Temporal lobe (tissue), 2 donors: ENCODE measurements around a stretch of chr17.

- RAMPAGE, long total RNA = no peak
Measured at GRCh38 chr17:77391610-77392311, 110.5 kb downstream of the SEPTIN9 start.

DNA sequence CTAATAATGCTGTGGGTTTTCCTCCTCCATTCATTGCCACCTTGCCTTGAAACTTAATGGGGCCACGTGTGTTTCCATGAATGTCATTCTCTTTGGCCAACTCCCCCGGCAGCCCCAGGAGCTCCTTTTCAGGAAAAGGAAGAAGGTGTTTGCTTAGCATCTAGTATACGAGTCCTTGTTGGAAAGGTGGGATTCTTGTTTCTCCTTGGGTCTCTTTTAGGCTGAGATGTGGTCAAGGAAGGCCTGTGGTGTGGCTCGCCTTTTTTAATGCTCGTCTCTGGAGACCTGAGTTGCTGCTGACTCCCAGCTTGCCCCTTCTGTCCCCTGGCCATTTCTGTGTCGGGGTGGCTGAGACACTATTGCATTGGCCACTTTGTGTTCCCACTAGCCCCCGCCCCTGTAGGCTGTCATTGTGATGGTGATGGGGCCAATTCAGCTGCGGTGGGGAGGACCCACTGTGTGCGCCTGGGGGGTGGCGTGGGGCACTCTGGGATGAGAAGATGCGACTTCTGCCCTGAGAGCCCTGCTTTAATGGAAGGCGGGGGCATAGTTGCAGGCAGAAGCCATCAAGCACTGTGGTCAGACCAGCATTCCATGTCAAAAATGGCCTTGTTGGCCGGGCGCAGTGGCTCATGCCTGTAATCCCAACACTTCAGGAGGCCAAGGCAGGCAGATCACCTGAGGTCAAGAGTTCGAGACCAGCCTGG lies 171.6 kb downstream of the SEPTIN9 start:
- RAMPAGE, long total RNA = no peak

DNA sequence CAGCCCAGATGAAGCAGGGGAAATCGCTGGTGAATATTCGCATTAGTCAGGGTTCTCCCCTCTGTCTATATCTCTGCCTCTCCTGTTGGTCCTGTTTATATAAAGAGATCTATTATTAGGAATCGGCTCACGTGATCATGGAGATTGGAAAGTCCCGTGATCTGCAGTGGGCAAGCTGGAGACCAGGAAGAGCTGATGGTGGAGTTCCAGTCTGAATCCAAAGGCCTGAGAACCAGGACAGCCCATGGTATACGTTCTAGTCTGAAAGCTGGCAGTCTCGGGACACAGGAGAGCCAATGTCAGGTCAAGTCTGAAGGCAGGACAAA lies 242.3 kb downstream of the SEPTIN9 start:
- RAMPAGE, long total RNA = no peak

GRCh38 chr17:77571162-77572013 lies 290.1 kb downstream of the SEPTIN9 start:
- RAMPAGE, long total RNA = no peak

DNA sequence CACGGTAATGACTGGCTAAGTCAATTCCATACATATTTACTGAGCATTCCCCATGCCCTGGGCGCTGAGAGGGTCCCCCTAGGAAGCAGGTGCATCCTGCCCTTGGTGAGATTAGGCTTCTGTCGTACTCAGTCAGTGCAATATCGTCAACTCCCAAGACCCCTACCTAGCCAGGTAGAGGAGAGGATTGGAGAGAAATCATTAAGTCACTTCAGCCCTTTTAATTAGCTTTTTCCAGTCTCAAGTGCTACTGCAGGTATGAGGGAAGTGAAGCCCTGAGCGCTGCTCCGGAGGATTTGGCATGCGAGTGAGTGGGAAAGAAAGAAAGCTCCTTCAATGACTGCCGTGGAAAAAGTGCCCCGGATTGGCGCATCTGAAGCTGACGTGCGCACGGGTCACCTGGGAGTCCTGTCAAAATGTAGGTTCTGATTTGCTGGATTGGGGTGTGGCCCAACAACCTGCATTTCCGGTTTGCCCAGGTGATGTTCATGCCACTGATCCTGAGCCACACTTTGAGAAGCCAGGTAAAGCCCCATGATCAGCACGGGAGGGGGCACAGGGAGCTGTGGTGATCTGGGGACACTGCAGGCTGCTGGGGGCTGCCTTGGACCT lies 309.9 kb downstream of the SEPTIN9 start:
- RAMPAGE, long total RNA = no peak

GRCh38 chr17:77657087-77657609 lies 301.4 kb upstream of the TNRC6C start:
- RAMPAGE, long total RNA = no peak

DNA sequence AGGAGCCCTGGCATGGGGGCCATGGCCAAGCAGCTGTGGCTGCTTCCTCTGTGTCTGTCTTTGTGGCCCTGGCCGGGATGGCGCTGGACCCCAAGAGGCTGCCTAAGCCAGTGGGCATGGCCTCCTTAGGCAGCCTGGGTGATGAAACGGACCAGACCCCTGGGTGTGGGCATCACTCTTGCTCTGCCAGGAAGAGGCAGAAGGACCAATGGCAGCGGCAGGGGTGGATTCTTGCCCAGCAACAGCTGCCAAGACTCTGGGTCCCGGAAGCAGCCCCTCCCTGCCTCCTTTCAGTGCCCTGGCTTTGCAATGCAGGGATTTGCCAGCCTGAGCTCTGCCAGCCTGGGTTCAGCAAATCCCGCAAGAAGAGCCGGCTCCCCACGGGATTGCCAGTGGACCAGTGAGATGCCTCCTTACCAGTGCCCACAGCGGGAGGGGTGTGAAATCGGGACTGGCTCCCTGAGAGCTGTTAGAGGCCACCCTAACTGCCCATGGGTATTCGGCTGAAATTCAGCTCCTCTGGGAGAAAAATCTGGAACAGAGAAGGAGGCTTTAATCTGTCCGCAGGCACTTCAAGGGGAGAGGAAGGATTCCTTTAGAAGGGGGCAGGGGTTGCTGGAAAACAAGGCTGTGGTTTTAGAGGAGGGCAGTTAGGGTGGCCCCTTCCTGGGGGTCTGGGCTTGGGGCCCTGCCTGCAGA lies 179.4 kb upstream of the TNRC6C start:
- RAMPAGE, long total RNA = no peak

- RAMPAGE, long total RNA = no peak
Measured at GRCh38 chr17:77958352-77958548, 253 bp upstream of the TNRC6C start.

- RAMPAGE, long total RNA = no peak
Measured at GRCh38 chr17:78018257-78018643, 59.7 kb downstream of the TNRC6C start.

- RAMPAGE, long total RNA = no peak
Measured at GRCh38 chr17:78110762-78112040, 17.4 kb downstream of the TMC6 start.

- RAMPAGE, long total RNA = no peak
Measured at GRCh38 chr17:78202737-78203028, 11.4 kb upstream of the BIRC5 start.

- RAMPAGE, long total RNA = no peak
Measured at GRCh38 chr17:78226874-78227355, 4.5 kb upstream of the TMEM235 start.

DNA sequence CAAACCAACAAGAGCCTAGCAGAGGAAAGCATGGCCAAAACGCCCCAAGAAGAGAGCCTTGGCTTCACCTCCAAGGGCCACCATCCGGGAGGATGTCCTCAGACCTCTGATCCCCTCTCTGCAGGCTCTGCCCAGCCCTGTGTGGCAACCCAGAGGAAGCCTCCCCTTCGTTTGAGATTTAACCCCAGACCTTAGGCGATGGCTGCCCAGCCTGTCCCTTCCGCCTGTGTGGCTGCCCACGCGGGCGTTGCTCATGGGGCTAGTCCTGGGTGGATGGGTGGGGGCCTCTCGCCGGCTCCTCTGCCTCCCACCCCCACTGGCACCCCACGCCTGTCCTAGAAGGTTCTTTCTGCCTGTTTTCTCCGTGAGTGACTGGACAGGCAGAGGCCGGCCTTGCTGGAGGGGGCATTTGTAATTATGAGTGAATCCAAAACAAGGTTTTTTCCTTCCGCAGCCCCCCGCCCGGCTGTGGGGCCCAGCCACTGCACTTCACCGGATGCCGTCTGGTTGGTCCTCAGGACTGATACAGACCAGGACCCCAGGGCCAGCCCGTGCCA lies 375 bp upstream of the TMEM235 start:
- RAMPAGE, long total RNA = no peak

GRCh38 chr17:78272594-78273326 lies 41.3 kb downstream of the TMEM235 start:
- RAMPAGE, long total RNA = no peak

GRCh38 chr17:78315271-78316332 lies 44.3 kb downstream of the SOCS3 start:
- RAMPAGE, long total RNA = no peak

GRCh38 chr17:78317417-78318109 lies 42.3 kb downstream of the SOCS3 start:
- RAMPAGE, long total RNA = no peak

DNA sequence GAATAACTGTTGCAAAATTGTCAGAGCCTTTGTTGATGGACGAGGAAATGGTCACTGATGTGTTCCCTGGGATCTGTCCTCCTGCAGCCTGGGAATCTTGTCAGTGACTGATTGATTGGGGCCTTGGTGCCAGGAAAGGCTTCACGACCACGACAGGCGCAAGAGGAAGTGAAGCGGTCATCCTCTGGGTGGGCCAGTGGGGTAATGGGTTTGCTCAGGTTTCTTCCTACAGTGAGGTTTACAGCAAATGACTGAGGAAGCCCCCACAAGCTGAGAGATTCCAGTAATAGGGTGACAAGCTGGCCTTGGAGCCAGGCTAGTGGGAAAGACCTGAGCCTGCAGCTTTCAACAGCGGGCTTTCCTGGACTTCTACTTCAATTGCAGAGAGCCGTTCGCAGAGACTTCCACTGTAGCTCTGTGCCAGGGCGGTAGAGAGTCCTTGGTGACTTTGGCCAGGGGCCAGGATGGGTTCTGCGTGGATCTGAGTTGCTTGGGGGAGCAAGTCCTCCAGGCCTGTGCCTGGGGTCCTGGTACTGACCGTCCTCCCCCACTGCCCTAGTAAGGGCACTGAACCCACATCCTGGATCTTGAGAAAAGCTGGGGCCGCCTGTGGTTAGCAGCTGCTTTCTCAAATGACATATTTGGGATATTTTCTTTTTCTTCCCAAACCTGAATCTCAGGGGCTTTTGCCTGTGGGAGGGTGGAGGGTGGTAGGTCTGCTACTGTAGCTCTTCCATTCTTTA lies 37.7 kb downstream of the PGS1 start:
- RAMPAGE, long total RNA = no peak

GRCh38 chr17:78422628-78423158 lies 44.2 kb downstream of the PGS1 start:
- RAMPAGE, long total RNA = no peak

DNA sequence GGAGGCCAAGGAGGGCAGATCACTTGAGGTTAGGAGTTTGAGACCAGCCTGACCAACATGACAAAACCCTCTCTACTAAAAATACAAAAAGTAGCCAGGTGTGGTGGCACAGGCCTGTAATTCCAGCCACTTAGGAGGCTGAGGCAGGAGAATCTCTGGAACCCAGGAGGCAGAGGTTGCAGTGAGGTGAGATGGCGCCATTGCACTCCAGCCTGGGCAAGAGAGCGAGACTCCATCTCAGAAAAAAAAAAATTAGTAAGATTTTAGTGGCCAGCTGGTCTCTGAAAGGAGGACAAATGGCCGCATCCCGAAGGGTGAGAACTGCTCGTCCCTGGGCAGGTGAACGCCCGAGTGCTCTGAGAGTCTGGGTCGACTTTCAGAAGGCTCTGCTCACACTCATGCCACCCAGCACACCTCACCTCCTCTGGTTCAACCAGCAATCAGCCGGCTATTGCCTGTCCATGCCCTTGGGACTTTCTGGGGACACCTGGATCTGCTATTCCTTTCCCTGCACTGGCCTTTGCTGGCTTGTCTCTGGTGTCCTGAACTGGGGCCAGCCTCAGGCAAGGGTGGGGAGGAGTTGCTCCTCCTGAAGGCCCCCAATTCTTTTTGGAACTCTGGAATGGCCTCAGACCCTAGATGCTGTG lies 63.5 kb downstream of the PGS1 start:
- RAMPAGE, long total RNA = no peak

GRCh38 chr17:78666608-78667201 lies 89.5 kb upstream of the DNAH17 start:
- RAMPAGE, long total RNA = no peak